Measurements from ENCODE around the gene CLDN3.

- PRO-cap = no peak
- RAMPAGE, long total RNA = start-site peak on the minus strand at chr7:73441849-73442181, 51 reads
Measured at GRCh38 chr7:73441286-73442159, 7.9 kb downstream of the FZD9 start.

- PRO-cap = no peak
- RAMPAGE, long total RNA = no peak
Measured at GRCh38 chr7:73614348-73614894, 9.9 kb downstream of the MLXIPL start.

GRCh38 chr7:73708118-73709416 is 10.9 kb downstream of the STX1A start:
- PRO-cap = no peak
- RAMPAGE, long total RNA = no peak

DNA sequence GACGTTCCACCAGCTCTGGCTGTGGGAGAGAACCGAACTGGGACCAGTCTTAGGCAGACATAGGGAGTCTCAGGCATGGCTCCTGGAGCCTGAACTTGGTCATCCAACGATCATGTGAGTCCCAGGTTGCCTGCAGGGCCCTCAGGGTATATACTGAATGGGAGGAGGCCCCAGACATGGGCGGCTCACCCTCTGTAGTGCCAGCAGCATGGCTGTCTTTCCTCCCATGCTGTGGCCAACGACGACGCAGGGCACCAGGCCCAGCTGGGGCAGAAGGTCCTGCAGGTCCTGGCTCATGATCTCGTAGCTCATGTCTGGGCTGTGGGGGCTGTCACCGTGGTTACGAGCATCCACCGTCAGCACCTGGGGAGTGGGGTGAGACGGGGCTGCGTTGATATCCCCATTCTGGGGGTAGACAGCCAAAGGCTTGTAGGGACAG is 1.2 kb downstream of the ABHD11 start:
- PRO-cap = no peak
- RAMPAGE, long total RNA = no peak

- PRO-cap = no peak
- RAMPAGE, long total RNA = no peak
Measured at GRCh38 chr7:73766660-73767350, 3.3 kb downstream of the CLDN3 start.

- PRO-cap = no peak
- RAMPAGE, long total RNA = no peak
Measured at GRCh38 chr7:73770075-73771075, at the start of gene CLDN3. Gene CLDN3, minus strand, starts transcription at chr7:73770270.

DNA sequence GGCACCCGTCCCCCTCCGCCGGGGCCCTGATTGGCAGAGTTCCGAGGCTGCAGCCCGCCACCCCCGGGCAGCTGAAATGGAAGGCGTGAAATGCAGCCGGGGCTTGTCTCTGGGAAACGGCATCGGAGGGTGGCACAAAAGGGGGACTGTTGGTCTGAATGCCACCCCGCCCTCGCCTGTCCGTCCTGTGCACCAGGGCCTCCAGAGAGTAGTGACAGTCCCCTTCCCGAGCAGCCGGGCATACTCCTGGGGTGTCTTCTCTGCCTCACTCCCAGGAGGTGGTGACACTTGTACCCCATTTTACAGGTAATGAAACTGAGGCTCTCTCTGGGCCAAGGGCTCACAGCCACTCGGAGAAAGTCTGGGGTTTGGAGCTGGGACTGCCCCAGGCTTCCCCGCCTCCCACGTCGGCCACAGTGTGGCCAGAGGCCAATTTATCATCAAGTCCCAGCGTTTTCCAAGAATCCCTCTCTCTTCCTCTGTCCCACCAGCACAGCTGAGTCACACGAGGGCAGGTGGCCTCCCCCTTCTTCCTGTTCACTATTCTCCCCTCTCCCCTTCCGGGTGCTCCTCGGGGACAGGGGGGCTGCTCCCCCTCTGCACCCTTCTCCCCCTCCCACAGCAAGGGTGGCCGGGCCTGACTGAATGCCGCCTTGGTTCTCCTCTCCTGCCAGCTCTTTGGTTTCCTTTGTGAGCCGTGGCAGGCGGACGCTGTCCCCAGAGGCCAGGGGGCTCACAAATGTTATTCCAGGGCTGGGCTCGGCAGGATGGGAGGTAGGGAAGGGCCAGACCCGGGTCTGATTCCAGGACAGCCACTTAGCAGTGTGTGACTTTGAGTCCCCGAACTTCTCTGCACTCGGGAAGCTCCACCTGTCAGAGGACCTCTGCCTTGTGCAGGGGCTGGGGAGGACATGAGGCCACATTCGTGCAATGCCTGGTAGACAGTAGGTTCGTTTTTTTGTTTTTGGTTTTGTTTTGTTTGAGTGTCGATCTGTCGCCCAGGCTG is 17.6 kb downstream of the CLIP2 start:
- PRO-cap = no peak
- RAMPAGE, long total RNA = no peak

- PRO-cap = no peak
- RAMPAGE, long total RNA = no peak
Measured at GRCh38 chr7:74435056-74435673, 18.5 kb upstream of the GTF2IRD1 start.

- PRO-cap = no peak
- RAMPAGE, long total RNA = start-site peak on the plus strand at chr7:74472869-74473016, 10 reads
Measured at GRCh38 chr7:74472695-74473165, 19.0 kb downstream of the GTF2IRD1 start.

DNA sequence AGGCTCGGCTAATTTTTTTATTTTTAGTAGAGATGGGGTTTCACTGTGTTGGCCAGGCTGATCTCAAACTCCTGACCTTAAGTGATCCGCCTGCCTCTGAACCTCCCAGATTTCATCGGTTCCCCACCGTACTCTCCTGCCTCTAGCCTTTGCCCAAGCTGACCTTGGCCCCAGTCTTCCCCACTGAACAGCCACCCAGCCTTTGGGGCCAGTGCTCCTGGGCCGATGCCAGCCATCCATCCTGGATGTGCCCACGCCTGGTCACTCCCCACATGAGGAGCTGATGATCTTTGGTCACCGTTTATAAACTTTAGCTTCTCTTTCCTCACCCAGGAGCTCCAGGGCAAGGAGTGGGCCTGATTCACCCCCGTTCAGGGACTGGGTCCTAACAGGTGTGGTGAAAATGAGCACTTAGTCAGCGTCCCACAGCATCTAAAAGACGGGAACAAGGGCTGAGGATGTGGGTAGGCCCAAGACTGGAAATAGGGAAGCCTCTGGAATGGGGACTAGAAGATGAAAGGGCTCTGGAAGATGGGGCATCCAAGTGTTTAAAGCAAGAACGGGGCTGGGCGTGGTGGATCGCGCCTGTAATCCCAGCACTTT is 22.9 kb downstream of the GTF2IRD1 start:
- PRO-cap = no peak
- RAMPAGE, long total RNA = no peak

- PRO-cap = no peak
- RAMPAGE, long total RNA = no peak
Measured at GRCh38 chr7:74477205-74477565, 23.5 kb downstream of the GTF2IRD1 start.

DNA sequence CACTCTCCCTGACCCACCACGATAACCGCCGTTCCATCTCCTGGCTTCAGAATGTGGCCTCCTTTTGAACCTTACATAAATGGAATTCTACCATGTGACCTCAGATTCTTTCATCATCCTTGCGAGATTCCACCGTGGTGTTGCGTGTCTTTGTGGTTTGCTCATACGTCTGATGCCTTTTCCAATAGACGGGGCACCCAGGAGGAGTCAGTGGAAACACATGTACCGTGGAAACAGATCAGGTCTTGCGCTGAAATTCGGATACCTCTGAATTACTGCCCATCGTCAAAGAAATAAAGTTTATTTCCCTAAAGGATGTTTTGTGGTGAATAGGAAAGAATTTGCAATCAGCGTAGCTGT is 28.9 kb downstream of the GTF2IRD1 start:
- PRO-cap = unidirectional peak, minus-strand start at position 53 of the sequence
- RAMPAGE, long total RNA = start-site peak on the plus strand centred at position 212 of the sequence, 134 bp wide, 9 reads

GRCh38 chr7:74502353-74503099 is 48.8 kb downstream of the GTF2IRD1 start:
- PRO-cap = no peak
- RAMPAGE, long total RNA = start-site peak on the plus strand at chr7:74502377-74503266, 15 reads

DNA sequence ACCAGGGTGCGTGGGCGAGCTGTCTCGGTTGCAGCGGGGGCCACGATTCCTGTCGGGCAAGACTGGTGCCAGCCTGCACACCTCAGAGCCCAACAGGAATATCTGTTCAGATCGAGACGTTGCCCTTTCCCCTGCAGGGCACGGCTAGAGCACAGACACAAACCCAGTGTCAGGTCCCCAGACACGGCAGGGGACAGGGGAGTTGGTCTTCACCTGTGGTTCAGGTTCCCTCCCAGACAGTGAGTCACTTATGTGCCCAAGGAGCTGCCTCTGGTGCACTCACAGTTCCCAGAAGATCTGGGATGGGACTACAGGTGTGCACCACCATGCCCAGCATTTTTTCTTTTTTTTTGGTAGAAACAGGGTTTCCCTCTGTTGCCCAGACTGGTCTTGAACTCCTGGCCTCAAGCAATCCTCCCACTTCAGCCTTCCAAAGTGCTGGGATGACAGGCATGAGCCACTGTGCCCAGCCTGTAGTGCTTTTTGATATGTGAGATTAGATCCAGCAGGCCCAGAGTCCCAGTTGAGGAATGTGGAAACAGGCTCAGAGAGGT is 75.4 kb upstream of the GTF2I start:
- PRO-cap = no peak
- RAMPAGE, long total RNA = no peak

DNA sequence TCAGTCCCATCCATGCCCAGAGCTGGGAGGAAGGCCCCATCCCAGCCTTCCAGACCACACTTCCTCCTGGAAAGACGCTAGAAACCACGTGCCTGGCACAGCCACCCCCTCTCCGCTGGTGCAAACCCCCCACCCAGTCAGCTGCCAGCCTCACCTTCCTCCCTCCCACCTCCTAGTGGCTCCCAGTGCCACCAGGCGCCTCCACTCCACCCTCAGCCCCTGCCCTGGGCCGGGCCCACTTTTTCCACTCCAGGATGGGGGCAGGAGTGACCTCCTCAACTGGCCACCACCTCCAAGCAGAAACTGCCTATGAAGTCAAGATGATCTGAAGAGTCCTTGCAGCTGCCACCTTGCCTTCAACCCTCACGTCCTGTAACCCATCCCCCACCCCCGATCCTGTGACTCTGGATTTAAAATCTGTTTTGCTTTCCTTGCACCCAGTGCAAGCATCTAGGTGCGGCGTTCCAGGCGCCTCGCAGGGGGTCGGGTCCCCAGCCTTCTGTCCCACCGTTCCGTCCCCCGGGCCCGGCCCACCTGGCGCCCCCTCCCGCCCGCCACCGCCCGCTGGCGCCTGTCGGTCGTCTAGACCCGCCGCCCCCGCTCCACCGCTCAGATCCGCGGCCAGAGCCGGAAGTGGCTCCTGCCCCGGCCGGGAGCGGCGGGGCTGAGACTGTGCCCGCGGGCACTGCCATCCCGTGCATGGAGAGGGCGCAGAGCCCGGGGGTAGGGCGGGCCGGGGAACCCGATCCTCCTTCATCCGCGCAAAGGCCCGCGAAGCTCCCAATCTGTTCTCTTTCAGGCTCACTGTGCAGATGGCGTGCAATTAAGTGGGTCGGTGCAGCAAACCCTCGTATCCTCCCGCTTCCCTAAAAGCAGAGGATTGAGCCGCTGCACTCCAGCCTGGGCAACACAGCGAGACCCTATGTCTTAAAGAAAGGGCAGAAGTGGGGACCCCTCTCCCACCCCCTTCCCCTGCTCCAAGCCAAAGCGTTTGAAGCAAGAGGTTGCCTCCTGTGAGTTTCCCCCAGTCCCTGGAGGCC is 51.2 kb upstream of the GTF2I start:
- PRO-cap = no peak
- RAMPAGE, long total RNA = no peak

- PRO-cap = no peak
- RAMPAGE, long total RNA = no peak
Measured at GRCh38 chr7:74649816-74650436, 7.6 kb upstream of the GTF2I start.

GRCh38 chr7:74721546-74722332 is 52.1 kb upstream of the NCF1 start:
- PRO-cap = no peak
- RAMPAGE, long total RNA = no peak

DNA sequence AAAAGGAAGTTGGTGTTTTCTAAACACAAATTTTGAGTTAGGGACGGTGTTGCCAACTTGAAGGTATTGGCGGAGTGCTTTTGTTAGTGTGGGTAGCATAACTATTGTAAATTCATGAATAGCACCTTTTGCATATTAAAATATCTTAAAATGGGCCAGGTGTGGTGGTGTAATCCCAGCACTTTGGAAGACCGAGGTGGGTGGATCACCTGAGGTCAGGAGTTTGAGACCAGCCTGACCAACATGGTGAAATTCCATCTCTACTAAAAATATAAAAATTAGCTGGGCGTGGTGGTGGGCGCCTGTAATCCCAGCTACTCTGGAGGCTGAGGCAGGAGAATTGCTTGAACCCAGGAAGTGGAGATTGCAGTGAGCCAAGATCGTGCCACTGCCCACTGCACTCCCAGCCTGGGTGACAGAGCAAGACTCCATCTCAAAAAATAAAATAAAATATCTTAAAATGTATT is 49.3 kb upstream of the NCF1 start:
- PRO-cap = no peak
- RAMPAGE, long total RNA = start-site peak on the plus strand centred at position 364 of the sequence, 8 bp wide, 36 reads

DNA sequence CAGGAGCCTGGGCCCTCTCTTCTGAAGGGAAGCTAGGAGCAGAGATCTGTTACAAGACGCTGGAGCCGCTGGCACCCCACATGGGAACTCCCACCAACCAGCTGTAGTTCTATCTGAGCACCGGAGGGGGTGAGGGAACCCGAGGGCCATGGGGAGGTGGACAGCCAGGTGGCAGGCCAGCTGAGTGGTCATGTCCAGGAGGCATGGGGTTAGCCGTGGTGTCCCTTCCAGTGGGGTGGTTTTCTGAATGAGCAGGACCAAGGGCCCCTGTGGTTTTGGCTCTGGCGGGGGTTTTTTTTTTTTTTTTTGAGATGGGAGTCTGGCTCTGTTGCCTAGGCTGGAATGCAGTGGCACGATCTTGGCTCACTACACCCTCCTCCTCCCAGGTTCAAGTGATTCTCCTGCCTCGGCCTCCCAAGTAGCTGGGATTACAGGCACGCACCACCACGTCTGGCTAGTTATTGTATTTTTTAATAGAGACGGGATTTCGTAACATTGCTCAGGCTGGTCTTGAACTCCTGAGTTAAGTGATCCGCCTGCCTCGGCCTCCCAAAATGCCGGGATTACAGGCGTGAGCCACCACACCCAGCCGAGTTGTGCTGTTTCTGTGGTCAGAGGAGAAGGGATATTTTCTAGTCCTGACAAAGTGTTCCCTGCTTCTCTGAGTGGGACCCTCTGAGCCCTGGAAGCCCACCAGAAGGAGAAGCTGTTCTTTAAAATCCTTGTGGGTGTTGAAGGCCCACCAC is 47.5 kb downstream of the RCC1L start:
- PRO-cap = no peak
- RAMPAGE, long total RNA = start-site peak on the plus strand centred at position 495 of the sequence, 38 bp wide, 5 reads

GRCh38 chr7:75030591-75031286 is 42.9 kb downstream of the RCC1L start:
- PRO-cap = no peak
- RAMPAGE, long total RNA = no peak

Data from vagina (tissue), 1 donor.